Panc1 (cell line): ENCODE measurements around a stretch of chr17.

- RRBS, 2 experiments = no CpG with 5 or more reads among the region's 17 CpGs
Observed at GRCh38 chr17:76687466-76687908, 23.3 kb downstream of the MXRA7 start.

DNA sequence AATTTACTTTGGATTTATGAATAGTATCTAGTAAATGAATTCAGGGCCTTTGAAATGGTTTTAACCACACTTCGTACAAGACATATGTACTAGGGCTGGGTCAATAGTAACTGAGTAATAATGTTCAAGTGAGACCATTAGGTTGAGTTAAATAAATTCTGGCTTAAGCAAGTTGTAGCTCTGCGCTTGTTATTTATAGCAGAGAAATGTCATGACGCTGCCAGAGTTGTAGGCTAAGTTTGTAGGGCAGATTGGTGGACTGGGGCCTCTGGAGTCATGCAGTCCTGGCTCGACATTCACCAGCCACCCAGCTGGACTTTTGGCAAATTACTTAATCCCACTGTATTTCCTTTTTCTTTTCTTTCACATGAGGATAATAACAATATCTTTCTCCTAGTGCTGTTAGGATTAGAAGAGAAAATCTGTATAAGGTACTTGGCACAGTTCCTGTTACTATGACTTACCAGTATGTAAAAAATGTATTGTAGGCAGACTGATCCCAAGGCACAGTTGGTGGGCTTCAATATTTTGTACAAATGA lies 2.4 kb downstream of the MFSD11 start:
- RRBS, 2 experiments = no CpG with 5 or more reads among the region's 4 CpGs

- RRBS, 2 experiments = no CpG with 5 or more reads among the region's 7 CpGs
Observed at GRCh38 chr17:76751903-76752521, 14.1 kb downstream of the MFSD11 start.

- RRBS, 2 experiments = no CpG with 5 or more reads among the region's 18 CpGs
Observed at GRCh38 chr17:77001974-77002877, 134.0 kb downstream of the MGAT5B start.

GRCh38 chr17:77096679-77097273 lies 44.0 kb upstream of the SEC14L1 start:
- RRBS, 2 experiments = no CpG with 5 or more reads among the region's 10 CpGs

DNA sequence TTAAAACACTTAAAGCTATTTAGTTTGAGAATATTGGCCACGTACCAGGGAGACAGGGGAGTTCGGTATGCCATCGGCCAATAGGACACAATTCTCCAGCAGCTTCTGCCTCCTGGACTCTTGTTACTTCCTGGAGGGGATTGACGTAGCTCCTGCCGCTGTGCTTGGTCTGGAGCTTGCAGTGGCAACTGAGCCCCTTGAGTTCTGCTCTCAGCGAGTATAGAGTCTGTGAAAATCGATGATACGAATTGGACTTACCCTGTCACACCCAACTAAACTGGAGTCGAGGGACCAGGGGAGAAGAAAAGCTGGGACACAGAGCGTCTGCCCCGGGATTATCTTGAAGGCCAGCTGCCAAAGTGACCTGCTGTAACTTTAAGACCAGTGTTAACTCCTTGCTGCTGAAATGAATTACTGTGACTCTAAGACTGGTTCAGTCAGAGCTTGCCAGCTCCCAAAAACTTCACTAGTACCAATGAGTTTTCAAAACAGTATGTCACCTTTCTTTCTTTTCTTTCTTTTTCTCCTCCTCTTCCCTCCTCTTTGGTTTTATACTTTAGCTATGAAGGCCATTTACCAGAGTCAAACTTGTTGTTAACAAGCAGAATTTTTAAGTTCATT lies 22.3 kb downstream of the SEC14L1 start:
- RRBS, 2 experiments = no CpG with 5 or more reads among the region's 11 CpGs

GRCh38 chr17:77200711-77201088 lies 59.9 kb downstream of the SEC14L1 start:
- RRBS, 2 experiments = no CpG with 5 or more reads among the region's 10 CpGs

- RRBS, 2 experiments = no CpG with 5 or more reads among the region's 12 CpGs
Observed at GRCh38 chr17:77207548-77208298, 67.0 kb downstream of the SEC14L1 start.

DNA sequence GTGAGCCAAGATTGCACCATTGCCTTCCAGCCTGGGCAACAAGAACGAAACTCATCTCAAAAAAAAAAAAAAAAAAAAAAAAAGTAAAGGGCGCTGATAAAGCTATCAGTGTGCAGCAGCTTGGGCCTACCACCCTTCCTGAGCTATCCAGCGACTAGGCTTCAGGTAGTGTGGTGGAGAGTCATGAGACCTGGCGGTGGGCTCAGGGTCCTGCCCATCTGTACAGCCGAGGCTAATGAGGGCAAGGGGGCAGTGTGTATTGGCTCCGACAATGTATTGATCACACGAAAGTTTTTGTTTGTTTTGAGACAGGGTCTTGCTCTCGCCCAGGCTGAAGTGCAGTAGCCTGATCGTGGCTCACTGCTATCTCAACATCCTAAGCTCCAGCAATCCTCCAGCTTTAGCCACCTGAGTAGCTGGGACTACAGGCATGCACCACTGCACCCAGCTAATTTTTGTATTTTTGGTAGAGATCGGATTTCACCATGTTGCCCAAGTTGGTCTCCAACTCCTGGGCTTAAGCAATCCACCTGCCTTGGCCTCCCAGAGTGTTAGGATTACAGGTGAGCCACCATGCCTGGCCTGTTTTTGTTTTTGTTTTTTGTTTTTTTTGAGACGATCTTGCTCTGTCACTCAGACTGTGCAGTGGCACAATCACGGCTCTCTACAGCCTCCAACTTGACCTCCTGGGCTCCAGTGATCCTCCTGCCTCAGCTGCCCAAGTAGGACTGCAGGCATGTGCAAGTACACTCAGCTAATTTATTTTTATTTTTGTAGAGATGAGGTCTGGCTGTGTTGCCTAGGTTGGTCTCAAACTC lies 60.1 kb upstream of the SEPTIN9 start:
- RRBS, 2 experiments = no CpG with 5 or more reads among the region's 12 CpGs

DNA sequence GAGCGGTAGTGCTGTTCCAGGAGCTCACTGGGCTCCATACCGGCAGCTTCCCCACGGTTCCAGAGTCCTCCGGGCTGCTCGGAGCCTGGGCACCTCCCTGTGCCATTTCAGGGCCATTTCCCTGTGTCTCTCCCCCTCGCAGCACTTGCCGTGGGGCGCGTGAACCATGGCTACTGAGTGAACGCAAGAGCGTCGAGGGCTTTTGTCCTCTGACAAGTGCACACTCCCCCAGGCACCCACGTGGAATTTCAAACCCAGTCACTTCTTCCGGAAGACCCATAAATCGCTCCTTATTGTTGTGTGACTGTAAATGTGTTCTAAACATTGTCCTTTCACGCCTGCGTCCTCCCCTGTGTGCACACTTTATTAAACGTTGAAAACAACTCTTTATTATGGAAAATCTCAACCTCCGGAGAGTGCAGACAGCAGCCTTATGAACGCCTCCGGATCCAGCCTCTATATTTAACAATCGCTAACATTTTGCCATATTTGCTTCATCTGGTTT lies 38.8 kb upstream of the SEPTIN9 start:
- RRBS, 2 experiments = no CpG with 5 or more reads among the region's 22 CpGs

GRCh38 chr17:77283115-77283632 lies 1.9 kb downstream of the SEPTIN9 start:
- RRBS, 2 experiments = no CpG with 5 or more reads among the region's 5 CpGs

- RRBS, 2 experiments = no CpG with 5 or more reads among the region's 3 CpGs
Observed at GRCh38 chr17:77324140-77324263, 42.7 kb downstream of the SEPTIN9 start.

DNA sequence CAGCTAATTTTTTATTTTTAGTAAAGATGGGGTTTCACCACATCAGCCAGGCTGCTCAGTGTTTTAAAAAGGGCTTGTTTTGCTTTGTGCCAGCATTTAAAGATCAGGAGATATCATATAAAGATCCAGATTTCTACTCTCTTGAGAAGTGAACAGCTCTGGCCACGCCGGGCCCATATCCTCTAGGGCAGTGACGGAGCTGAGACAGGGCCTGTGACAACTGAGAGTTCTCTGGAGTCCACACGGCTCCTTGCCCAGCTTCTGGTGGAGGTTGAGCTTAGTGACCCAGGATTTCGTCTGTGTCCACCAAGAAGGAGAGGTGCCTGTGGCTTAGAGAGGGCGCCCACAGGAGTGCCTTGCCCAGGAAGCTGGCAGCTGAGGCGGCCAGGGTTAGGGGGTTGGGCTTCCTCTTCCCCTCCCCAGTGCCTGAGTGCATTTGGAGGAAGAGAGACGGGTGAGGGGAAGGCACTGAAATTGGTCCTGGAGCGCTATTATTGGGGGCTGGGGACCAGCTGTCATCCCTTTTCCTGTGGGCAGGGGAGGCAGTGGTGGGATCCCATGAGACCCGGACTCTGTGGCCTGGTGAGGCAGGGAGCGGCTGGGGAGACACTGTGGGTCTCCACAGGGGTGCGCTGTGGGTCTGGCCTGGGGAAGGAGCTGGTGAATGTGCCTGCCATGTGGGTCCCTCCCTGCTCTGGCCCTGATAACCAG lies 119.0 kb downstream of the SEPTIN9 start:
- RRBS, 2 experiments = no CpG with 5 or more reads among the region's 12 CpGs

GRCh38 chr17:77417398-77418367 lies 136.4 kb downstream of the SEPTIN9 start:
- RRBS, 2 experiments = 78 to 90% methylated on average over 2 of the region's 26 CpGs

DNA sequence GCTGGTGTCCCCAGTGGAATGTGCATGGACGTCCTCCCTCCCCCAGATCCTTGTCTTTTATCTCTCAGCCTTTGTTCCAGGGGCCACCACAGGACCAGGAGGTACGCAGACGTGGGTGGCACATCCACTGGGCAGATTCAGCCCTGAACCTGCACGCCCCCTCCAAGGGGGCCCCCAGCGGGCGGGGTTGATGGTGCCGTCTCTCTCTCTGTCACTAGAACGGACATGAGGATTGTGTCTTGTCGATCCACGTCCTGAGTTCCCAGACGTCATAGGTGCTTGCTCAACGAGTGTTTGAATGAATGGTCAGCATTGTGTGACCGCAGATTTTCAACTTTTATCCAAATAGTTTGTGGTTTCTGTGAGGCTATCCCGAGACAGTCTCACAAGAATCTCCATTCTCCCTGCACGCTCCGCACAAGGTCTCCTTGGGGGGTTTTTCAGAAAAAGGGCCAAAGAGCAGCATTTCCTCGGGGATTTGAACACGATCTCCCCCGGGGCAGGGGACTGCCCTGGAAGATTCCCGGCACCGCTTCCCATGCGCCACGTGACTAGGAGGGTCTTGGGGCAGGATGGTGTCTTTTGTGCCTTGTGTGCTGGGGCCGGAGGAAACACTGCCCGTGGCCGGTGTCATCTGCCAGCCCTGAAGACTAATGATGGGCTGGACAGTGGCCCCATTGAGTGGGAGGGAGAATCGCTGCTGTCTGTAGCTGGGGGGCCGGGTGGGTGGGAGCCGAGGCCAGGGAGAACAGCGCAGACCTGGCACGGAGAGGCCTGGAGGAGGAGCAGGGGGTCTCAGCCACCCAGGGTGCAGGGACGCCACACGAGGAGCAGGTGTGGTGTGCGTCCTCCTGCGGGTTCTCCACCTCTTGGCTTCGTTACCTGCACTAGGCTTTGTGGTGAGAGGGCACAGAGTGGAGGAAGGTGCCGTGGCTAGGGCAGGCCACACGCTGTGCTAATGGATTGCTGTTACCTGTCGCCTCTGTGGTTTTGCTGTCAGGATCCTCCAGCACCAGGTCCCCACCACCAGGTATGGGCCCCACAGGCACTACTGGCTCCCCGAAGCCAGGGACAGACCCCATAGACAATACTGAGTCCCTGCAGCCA lies 174.5 kb downstream of the SEPTIN9 start:
- RRBS, 2 experiments = 95 to 96% methylated on average over 8 of the region's 40 CpGs

DNA sequence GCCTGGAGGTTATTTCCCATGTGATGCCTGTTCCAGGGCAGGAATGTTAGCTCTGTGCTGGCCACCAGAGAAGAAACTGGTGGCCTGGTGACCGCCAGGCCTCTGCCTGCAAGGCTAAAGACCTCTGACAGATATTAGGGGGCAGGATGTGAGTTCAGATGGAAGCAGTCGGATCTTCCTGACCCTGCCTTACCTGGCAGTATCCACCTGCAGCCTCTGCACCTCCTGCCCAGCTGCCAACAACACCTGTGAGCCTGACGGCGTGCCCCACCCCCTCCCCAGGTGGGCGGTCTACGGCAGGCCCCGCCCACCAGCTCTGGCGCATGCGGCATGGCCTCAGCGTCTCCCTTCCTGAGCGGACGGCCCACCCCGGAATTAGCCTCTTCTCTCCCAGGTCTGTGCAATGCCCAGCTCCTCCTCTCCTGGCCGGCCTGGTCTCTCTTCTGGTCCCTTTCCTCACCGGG lies 266.9 kb downstream of the SEPTIN9 start:
- RRBS, 2 experiments = 55 to 93% methylated on average over 1 to 2 of the region's 15 CpGs

DNA sequence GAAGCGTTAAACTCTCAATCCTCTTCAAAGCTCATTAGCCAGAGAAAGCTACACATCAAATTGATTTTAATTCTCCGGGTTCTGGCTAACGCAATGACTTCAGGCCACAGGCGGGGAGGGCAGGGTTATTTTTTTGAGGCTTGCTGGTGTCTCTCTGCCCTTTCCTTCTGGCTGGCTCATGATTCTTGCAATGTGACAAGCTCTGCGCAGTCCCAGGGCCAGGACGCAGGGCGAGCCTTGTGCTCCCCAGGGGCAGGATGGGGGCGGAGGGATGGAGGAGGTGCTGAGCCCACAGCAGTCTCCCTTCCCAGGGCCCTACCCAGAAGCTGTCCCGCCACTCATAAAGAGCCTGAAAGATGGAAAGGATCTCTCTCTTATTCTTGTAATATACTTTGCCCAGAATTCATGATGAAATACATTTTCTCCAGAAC lies 320.2 kb downstream of the SEPTIN9 start:
- RRBS, 2 experiments = no CpG with 5 or more reads among the region's 9 CpGs

- RRBS, 2 experiments = 0 to 16% methylated on average over 1 to 2 of the region's 13 CpGs
Observed at GRCh38 chr17:77601963-77602910, 320.9 kb downstream of the SEPTIN9 start.

GRCh38 chr17:77610663-77610917 lies 329.3 kb downstream of the SEPTIN9 start:
- RRBS, 2 experiments = no CpG with 5 or more reads among the region's 2 CpGs

- RRBS, 2 experiments = 88% methylated on average over 1 of the region's 13 CpGs; no CpG with 5 or more reads in 1 of the 2 experiments
Observed at GRCh38 chr17:77831257-77831837, 127.2 kb upstream of the TNRC6C start.